Right cardiac atrium (tissue), 1 donor: ENCODE results near the genes KRT6C, KRT72, KRT73, KRT3 and AAAS.

GRCh38 chr12:52349448-52349647, 17.9 kb downstream of the KRT85 start:
- PRO-cap, result no peak

GRCh38 chr12:52473556-52474271, at the start of gene KRT6C:
TSS of gene KRT6C (minus strand) at chr12:52473805.
- PRO-cap, result no peak

GRCh38 chr12:52515423-52516006, 4.7 kb downstream of the KRT5 start:
- PRO-cap, result no peak

- PRO-cap, result no peak
Observed at GRCh38 chr12:52600999-52601615, at the start of gene KRT72. TSS of gene KRT72 (minus strand) at chr12:52601463.

DNA sequence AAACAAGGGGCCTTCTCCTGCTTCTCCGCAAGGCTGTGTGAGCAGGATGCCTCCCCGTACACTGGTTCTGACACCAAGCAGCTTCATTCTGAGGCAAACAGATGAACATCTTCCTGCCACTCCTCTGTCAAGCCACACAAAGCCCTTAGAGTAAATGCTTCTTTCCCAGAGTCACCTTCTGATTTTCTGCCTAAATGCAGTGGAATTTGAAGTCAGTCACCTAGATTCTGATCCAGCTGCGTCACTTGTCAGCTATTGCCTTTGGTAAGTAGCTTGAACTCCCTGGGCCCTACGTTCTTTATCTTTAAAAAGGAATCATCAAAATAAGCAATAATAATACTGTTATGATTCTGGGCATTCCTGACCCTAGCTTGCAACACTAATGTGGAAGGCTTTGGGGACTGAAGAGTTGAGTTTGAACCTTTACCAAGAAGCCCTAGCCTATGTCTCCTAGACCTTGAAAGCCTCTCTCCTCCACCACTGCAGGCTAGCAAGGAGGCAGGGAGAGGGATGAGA, 5.7 kb downstream of the KRT73 start:
- PRO-cap, result no peak

- PRO-cap, result no peak
Observed at GRCh38 chr12:52618364-52618992, at the start of gene KRT73. TSS of gene KRT73 (minus strand) at chr12:52618559.

DNA sequence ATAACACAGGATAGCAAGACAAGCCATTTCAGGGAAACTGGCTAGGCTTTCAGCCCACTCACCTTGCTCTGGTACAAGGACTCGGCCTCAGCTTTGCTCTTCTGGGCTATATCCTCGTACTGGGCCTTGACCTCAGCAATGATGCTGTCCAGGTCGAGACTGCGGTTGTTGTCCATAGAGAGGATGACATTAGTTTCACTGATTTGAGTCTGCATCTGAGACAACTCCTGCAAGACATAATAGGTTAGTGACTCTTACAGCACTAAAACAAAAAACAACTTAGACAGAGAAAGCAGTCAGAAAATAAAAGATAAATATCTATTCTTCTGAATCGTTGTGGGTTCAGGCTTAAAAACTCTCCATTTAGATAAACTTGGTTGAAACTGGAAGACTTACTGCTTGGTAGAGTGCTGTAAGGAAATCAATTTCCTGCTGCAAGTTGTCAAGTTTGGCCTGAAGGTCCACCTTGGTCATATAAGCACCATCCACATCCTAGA, 2.9 kb downstream of the KRT1 start:
- PRO-cap, result no peak

GRCh38 chr12:52795976-52796342, at the start of gene KRT3:
TSS of gene KRT3 (minus strand) at chr12:52796117.
- PRO-cap, result no peak

DNA sequence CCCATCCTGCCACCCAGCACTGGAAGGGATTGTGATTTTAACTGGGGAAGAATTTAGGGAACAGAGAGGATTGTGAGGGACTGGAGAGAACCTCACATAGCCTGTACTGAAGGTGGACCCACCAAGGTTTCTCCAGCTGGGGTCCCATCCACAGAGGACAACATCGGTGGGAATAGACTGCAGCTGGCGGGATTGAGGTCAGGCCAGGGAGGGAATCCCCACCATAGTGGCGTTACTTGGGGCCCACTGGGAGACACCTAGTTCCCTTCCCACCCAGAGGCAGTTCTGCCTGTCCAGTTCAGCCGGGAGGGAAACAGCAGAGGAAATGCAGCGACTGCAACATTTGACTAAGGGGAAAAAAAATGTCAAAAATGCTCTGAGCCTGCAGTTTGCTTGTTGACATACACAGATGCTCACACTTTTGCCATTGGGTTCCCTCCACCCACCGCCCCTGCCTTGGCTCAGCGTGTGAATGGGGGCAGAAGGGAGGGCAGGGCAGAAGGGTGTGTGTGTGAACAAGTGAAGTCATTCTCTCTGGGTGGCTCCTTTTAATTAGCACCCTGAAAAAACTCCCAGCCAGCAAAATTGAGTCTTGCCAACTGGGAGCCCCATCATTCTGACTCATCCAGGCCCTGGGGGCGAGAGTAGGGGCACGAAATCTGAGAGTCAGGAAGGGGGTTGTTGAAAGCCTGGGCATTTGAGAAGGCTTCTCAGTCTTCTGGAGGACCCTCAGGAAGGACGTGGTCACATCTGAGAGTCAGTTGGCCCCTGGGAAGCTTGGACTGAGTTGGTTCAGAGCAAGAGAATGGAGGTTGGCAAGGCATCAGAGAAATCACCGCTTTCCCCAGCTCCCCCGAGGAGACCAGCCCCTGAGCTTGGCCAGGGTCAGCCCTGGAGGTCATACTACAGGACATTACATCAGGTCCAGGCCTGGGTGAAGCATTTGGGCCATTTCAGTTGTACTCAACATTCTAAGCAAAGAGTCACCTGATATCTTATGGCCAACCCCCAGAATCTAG, 22.5 kb upstream of the KRT78 start:
- PRO-cap, result no peak

GRCh38 chr12:52901374-52902323, 3.2 kb downstream of the KRT8 start:
- PRO-cap, result no peak

GRCh38 chr12:52981186-52981418, 25.2 kb upstream of the EIF4B start:
- PRO-cap, result no peak

GRCh38 chr12:53028433-53028975, 21.4 kb upstream of the TNS2 start:
- PRO-cap, result no peak

DNA sequence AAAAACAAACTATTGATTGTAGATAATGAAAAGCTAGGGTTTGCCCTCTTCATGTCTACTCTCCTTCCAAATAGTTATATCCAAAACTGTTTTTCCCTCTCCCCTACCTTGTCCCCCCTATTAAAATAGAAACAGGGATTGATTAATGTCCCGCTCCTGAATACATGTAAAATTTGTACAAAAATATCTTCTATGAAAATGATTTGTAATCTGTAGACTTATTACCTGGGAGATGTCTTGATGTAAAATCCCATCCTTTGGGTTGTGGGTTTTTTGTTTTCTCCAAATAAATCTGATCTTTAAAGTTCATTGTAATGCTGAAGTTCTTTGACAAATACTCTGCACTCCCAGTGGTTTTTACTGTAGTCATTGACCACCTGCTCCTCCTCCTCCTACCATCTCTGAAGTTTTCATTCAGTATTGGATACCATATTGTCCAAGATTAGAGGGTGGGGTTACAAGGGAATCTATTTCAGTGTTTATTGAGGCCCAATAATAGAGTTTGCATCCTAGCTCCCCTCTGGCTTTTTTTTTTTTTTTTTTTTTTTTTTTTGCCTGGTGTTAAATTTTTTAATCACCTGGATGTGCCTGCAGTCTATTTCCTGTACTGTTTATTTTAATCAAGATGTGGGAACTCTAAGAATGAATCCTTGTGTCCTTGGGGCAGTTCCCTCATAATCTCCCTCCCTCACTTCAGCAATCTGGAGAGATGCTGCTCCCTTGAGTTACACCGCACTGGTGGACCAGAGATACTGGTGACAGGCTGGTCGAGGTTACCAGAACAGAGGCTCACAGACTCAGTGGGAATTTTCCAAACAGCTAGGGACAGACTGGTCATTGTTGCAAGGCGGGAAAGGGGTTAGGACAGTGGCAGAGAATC, 7.7 kb upstream of the TNS2 start:
- PRO-cap, result no peak

DNA sequence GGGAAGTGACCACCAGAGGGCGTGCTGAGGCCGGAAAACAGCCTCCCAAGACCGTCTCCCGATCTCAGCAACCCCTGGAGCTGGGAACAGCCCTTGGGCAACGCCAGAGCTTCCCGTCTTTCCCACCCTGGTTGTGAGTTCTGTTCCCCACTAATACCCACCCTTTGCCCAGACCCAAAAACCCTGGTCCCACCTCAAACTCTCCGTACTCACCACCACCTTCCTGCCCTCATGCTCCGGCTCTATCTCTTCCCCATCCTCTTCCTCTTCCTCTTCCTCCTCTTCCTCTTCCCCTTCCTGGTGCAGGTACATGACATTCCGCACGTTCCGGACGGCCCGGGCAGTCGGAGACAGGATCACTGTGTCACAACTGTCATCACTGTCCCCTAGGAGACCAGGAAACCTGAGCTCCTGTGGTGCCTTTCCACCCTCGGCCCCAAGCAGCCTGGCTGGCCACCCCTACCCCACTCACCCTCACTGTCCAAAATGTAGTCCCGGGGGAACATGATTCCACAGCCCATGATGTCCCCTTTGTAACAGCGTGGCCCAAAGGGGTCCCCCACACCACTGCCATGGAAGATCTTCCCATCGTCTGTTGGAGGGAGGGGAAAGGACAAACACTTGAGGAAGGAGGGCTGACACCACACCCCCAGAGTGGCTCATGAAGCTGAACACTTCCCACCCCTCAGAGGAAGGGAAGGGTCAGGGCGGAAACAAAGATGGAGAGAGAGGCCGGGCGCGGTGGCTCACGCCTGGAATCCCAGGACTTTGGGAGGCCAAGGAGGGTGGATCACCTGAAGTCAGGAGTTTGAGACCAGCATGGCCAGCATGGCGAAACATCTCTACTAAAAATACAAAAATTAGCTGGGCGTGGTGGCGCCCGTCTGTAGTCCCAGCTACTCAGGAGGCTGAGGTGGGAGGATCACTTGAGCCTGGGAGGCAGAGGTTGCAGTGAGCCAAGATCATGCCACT, 12.8 kb downstream of the SPRYD3 start:
- PRO-cap, result no peak

- PRO-cap, result no peak
Observed at GRCh38 chr12:53069448-53070340, 9.5 kb downstream of the SPRYD3 start.

- PRO-cap, result no peak
Observed at GRCh38 chr12:53071702-53072151, 7.5 kb downstream of the SPRYD3 start.

DNA sequence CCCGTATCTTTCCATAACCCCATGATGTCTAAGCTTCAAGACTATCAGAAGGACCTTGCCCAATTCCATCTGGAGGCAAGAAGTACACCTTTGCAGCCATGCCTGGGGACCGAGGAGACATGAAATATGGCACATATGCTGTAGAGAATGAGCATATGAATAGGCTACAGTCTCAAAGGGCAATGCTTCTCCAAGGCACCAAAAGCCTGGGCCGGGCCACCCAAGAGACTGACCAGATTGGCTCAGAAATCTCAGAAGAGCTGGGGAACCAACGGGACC, 28.2 kb downstream of the SOAT2 start:
- PRO-cap, result no peak

- PRO-cap, result bidirectional peak, plus-strand start at chr12:53220473, minus-strand start at chr12:53220340
Observed at GRCh38 chr12:53220102-53220565, 11.9 kb downstream of the RARG start.

DNA sequence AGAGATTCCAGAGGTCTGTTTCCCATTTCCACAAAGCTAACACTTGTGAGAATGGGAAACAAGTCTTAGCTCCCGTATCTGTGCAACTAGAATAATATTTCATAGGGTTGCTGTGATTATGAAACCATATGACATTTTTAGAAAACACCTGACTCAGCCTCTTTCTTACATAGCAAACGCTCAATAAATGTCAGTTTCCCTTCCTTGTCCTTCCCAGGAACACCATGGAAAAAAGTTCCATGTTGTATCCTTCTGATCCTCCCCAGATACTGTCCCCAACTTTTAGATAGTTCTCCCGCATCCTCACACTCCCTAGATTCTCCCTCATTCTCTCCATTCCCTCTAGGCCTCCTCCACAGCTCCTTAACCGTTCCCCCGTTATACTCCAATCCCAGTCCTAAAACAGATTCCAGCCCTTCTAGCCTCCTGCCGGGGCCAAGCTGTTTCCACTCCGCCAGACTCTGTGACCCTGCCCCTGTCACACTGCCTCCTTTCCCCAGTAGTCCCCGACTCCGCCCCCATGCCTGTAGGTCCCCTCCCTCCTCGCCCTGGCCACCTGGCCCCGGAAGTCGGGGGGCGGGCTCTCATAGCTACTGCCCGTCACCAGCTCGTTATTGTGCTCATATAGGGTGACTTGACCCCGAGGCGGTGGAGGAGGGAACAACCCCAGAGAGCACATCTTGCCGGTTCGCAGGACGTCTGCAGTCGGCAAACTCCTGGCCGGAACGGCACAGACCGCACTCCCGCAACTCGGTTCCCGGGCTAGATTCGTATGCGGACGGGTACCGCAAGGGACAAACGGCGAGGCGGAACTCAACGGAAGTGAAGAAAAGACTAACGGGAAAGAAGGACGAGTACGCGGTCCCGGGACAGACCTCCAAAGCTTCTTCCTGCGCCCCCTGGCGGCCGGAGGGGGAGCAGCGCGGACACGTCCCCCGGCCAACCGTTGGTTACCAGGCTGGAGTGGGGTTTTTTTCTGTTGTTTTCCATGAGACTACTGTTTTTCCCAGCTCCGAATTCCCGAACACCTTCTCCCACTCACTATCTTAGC, at the start of gene AAAS:
TSS of gene AAAS (minus strand) at position 824 of the 1,051 bp plus-strand sequence.
- PRO-cap, result bidirectional peak, plus-strand start at position 632 of the sequence, minus-strand start at position 471 of the sequence; bidirectional peak, plus-strand start at position 916 of the sequence, minus-strand start at position 774 of the sequence

GRCh38 chr12:53344151-53344459, 8.0 kb upstream of the SP7 start:
- PRO-cap, result no peak